ENCODE data around the genes GLIPR1L2 and GLIPR1.

GRCh38 chr12:72087022-72087461 is 148.4 kb downstream of the TPH2 start:
- RRBS, result no CpG with 5 or more reads among the region's 1 CpG

DNA sequence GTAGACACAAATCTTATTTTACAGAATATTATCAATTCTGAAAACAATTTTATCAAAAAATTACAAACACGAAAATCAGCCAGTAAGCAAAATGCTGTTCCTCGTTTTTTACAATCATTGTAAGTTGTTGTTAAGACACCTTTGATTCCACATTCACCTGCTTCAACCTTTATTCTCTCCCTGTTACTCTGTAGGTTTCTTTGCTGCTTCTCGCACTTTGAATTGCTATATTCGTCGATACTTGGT is 857.3 kb downstream of the TRHDE start:
- RRBS, result no CpG with 5 or more reads among the region's 5 CpGs

DNA sequence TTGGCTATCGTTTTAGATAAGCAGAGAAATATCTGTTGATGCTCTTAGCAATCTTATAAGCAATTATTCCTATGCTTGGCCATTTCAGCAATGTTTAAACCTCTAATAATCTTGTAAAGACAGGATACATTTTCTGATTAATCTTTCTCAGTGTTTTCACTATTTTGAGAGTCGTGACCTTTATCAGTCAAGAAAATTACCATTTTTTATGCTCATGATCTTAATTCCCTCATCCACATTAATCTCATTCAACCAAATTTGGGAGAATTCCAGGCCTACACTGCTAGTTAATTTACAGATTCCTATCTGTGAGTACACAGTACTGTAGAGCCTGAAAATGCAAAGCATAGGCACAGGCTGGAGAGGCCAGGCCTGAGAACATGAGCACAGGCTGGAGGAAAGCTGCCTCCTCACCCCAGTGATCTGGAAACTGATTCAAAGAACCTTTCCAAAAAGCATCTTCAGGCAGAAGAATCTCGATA is 122.2 kb downstream of the KCNC2 start:
- RRBS, result no CpG with 5 or more reads among the region's 3 CpGs

- RRBS, result 1% methylated on average over 10 of the region's 42 CpGs
These were observed at the start of gene GLIPR1L2 for GRCh38 chr12:75390645-75391707. Gene GLIPR1L2, plus strand, starts transcription at chr12:75391089.

DNA sequence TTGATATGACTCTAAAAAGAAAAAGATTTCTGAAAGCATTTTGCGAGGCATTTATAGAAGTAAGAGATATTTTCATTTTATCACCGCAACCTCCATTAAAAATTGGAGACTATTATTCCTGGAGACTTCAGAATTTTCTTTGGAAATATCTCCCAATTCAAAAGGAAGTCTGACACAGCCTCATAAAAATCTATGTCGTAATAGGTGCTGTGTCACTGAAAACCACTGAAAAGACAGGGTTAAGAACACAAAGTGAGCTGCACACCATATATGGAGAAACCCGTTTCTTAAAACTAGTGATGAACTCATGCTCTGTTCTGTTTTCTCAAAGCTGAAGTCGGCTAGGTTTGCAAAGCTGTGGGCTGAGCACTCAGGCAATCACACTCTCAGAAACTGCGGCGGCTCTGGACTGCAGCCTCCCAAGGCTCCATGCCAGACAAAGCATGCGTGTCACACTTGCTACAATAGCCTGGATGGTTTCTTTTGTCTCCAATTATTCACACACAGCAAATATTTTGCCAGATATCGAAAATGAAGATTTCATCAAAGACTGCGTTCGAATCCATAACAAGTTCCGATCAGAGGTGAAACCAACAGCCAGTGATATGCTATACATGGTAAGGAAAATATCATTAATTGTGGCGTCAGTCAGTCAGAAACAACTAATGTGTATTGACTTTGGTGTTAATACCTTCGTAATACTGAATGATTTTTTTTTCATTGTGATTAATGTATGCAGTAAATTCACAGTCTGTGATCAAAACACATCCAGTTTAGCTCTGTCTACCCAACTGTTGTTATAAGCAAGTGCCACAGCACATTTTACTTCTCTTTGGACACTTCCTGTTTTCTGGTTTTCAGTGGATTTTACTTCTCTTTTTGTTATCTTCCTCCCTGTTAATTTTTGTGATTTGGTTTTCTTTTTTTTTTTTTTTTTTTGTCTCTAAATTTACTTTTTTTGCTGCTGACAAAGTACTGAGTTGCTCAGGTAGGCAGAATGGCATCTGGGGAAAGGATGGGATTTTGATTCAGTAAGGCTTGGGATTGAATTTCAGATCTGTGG is at the start of gene GLIPR1:
TSS of gene GLIPR1 (plus strand) at position 318 of the 1,063 bp plus-strand sequence.
- RRBS, result no CpG with 5 or more reads among the region's 14 CpGs

DNA sequence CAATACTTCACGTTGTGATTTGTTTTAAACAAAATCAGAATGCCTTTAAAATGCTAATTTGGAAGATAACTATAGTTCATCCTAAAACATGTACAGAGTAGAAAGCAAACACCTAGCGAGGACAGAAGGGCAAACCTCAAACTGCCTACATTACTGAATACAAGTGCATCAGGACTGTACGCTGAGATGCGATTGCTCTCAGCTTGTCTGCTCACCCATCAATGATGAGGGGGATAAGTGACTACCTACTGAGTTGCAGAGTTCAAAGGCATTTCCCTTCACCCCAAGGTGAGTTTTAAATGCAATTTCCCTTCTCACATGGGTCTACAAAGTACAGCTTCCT is 105.8 kb downstream of the NAP1L1 start:
- RRBS, result no CpG with 5 or more reads among the region's 4 CpGs

GRCh38 chr12:76040523-76041351 is 43.7 kb downstream of the NAP1L1 start:
- RRBS, result no CpG with 5 or more reads among the region's 6 CpGs

- RRBS, result no CpG with 5 or more reads among the region's 4 CpGs
These were observed 1.6 kb downstream of the NAP1L1 start for GRCh38 chr12:76082932-76083311.

DNA sequence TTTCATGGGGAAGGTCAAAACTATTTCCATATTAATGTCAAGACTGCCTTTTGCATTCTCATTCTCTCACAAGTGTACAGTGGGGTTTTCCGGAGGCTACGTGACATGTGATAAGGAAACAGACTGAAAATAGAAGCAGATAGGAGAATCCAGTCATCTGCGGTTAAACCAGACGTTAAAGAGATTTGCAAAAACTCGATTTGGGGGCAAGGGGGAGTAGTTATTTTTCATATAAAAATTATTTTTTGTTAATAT is 1.0 kb upstream of the NAP1L1 start:
- RRBS, result no CpG with 5 or more reads among the region's 5 CpGs

DNA sequence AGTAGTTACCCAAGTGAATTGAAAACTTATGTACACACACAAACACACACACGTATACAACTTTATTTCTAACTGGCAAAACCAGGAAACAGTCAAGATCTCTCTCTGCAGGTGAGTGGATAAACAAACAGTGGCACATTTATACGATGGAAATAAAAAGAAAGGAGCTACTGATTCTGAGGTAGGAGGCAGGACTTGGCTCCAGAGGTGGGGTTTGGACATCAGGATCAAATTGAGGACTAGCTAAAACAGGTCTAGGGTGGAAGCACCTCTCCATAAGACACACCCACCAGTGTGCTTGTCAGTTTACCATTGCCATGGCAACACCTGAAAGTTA is 7.7 kb upstream of the NAP1L1 start:
- RRBS, result no CpG with 5 or more reads among the region's 2 CpGs

GRCh38 chr12:77445859-77446334 is 380.5 kb upstream of the E2F7 start:
- RRBS, result no CpG with 5 or more reads among the region's 2 CpGs

DNA sequence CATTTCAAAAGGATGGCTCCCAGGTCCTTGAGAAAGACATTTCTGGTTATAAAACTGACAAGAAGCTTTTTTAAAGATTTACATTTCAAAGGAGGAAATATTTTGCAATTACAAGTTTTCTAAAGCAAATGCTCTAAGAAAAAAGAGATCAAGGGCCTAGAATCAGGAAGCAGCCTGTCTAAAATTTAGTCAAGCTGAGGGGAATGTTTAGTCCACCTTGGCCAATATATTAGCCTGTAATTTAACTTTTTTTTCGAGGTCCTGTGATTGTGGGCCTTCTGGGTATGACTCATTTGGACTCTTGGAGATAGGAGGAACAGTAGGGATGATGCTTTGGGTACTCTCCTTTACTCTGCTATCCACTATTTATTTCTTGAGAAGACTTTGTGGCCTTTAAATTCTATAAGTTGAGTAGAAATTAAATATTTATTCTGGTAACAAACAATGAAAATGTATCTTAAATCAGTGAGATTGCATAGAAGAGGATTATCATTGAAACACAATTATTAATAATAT is 72.5 kb downstream of the SYT1 start:
- RRBS, result no CpG with 5 or more reads among the region's 1 CpG

GRCh38 chr12:78963831-78964325 is 99.3 kb downstream of the SYT1 start:
- RRBS, result no CpG with 5 or more reads among the region's 1 CpG

- RRBS, result no CpG with 5 or more reads among the region's 39 CpGs
These were observed 180.5 kb downstream of the SYT1 start for GRCh38 chr12:79044726-79045821.

GRCh38 chr12:79423961-79424614 is 266.7 kb downstream of the PAWR start:
- RRBS, result no CpG with 5 or more reads among the region's 3 CpGs

DNA sequence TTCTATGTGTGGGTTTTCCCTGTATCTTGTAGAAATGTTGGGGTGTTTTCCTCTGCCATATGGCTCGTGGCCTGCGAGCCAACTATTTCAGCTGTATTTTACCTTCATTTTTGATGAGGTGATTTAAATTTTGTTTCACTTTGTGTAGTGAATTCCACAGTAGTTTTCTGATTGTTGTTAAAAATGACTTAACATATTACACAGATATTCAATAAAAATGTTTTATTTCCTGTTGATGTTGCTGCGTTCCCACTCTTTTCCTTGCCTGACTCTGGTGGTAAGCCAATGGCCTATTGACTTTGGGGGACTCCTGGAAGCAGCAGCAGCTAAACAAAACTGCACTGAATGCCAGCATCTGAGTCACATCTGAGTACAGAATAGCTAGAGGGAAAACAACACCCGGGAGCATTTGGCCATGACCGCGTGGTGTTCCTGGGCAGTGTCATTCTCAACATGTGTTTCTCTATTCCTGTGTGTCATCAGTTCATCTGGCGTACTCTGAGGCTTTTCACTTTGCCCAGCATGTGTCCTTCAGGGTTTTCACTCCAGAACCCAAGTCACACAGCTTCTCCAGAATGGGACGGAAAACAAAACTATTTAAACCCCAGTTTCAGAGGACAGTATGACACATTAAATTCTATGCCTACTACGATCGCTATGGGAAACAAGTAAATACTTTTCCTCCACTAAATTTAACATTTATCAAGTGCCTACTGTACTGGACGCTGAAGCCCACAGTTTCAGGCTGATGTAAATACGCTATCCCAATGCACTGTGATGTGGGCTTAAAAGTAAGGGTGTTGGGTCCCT is 238.8 kb downstream of the PAWR start:
- RRBS, result no CpG with 5 or more reads among the region's 12 CpGs

DNA sequence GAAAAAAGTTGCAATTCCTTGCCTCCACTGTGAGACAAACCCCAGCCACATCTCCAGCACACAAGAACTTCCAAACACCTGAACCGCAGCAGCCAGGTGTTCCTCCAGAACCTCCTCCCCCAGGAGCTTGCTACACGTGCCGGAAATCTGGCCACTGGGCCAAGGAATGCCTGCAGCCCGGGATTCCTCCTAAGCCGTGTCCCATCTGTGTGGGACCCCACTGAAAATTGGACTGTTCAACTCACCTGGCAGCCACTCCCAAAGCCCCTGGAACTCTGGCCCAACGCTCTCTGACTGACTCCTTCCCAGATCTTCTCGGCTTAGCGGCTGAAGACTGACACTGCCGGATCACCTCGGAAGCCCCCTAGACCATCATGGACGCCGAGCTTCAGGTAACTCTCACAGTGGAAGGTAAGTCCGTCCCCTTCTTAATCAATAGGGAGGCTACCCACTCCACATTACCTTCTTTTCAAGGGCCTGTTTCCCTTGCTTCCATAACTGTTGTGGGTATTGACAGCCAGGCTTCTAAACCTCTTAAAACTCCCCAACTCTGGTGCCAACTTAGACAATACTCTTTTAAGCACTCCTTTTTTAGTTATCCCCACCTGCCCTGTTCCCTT is 148.7 kb downstream of the PAWR start:
- RRBS, result no CpG with 5 or more reads among the region's 13 CpGs

GRCh38 chr12:79605092-79605373 is 85.7 kb downstream of the PAWR start:
- RRBS, result no CpG with 5 or more reads among the region's 1 CpG

- RRBS, result no CpG with 5 or more reads among the region's 4 CpGs
These were observed 2.0 kb downstream of the PAWR start for GRCh38 chr12:79688686-79689193.

Measured in iris pigment epithelial cell (primary cell).